AG04449 (cell line): ENCODE measurements around a stretch of chr1.

- RRBS, result no CpG with 5 or more reads among the region's 12 CpGs
These were observed 28.2 kb downstream of the BATF3 start for GRCh38 chr1:212671287-212672021.

GRCh38 chr1:212791184-212791630 is 370 bp downstream of the NSL1 start:
- RRBS, result no CpG with 5 or more reads among the region's 17 CpGs

GRCh38 chr1:212860608-212861398 is 2.7 kb downstream of the FLVCR1 start:
- RRBS, result no CpG with 5 or more reads among the region's 4 CpGs

DNA sequence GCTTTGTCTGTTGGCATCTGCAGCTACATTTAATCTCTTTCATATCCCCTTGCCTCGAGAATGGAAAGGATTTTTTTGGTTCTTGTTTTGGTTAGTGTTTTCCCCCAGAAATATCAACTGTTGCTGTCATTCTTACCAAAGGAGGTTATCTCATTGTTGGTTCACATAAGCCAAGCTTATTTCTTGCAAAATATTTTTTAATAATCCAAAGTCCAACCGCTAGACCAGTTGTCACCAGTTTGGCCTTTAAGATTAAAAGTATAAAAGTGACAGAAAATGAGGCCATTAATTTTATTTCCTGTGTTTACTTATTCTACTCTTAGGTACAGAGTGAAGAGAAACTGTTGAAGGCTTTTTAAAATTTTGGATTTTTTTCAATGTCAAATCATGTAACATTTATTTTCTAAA is 66.4 kb upstream of the PROX1 start:
- RRBS, result no CpG with 5 or more reads among the region's 2 CpGs

- RRBS, result no CpG with 5 or more reads among the region's 59 CpGs
These were observed 2.6 kb upstream of the PROX1 start for GRCh38 chr1:213984912-213985930.

GRCh38 chr1:213988586-213989367 is 1.0 kb downstream of the PROX1 start:
- RRBS, result 3% methylated on average over 25 of the region's 41 CpGs

GRCh38 chr1:214123088-214123501 is 135.3 kb downstream of the PROX1 start:
- RRBS, result no CpG with 5 or more reads among the region's 6 CpGs

- RRBS, result no CpG with 5 or more reads among the region's 2 CpGs
These were observed 3.2 kb downstream of the KCTD3 start for GRCh38 chr1:215570207-215570754.

DNA sequence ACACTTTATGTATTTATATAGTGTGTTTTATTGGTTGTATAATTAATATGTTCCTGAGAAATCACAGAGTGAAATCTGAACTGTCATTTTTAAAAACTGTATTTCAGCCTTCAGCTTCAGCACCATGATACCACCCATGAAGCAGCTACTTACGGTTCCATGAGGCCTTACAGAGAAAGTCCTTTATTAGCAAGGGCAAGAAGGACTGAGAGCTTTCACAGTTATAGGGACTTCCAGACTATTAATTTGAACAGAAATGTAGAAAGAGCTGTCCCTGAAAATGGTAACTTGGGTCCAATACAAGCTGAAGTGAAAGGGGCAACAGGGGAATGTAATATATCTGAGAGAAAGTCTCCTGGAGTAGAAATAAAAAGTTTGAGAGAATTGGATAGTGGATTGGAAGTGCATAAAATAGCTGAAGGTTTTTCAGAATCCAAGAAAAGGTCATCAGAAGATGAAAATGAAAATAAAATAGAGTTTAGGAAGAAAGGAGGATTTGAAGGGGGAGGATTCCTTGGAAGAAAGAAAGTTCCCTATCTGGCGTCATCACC is 52.9 kb downstream of the KCTD3 start:
- RRBS, result no CpG with 5 or more reads among the region's 2 CpGs

DNA sequence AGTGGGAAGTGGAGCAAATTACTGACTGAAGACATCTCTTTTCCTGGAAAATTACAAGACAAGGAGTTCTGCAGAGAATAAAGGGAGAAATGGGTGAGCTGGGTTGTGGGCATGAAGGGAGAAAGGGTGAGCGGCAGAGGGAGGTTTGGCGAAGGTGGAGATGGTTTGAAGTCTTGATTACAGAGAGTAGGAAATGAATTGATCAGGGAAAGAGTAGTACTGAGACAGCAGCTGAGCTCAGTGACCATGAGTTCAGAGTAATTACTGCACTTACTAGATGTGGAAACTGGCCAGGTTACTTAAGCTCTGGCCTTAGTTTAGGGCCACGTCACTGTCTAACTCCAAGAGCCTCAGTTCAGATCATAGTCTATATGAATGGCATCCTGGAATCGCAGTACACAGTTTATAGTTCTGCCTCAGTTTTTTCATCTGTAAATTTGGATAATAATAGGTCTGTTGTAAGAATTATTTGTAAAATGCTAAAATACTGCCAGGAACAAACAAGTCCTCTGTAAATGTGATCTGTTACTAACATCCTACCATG is 78.0 kb downstream of the KCTD3 start:
- RRBS, result no CpG with 5 or more reads among the region's 4 CpGs

DNA sequence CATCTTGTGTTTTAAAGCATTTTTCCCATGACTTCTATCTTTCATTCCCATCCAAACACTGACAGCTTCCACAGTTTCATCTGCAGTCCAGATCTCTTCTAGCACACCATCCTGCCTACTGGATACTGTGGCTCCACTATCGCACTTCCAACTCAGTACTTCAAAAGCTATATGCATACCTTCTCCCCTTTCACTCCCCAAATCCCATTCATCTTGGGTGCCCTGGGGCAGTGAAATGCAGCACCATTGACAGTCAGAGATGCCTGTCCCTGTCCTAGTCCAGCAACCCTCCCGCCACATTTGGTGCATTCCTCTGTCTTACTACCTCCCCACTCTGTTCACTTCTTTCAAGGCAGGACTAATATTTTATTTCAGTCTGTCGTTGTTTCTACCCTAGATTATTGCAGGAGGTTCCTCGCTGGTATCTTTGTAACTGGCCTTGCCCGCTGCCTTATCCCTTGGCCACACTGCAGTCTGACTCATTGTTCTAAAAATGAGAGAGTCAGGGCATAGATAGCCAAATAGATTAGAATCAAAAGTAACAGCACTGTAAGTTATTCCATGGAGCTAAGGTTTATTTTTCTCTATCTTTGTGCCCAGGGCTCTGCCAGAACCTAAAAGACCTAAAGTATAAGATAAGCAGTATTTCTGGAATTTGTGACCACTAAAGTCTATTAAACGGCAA is 96.7 kb downstream of the ESRRG start:
- RRBS, result no CpG with 5 or more reads among the region's 6 CpGs

- RRBS, result no CpG with 5 or more reads among the region's 6 CpGs
These were observed 13.2 kb downstream of the ESRRG start for GRCh38 chr1:216709897-216710574.

GRCh38 chr1:217139598-217140015 is 416.4 kb upstream of the ESRRG start:
- RRBS, result 8% methylated on average over 10 of the region's 33 CpGs

DNA sequence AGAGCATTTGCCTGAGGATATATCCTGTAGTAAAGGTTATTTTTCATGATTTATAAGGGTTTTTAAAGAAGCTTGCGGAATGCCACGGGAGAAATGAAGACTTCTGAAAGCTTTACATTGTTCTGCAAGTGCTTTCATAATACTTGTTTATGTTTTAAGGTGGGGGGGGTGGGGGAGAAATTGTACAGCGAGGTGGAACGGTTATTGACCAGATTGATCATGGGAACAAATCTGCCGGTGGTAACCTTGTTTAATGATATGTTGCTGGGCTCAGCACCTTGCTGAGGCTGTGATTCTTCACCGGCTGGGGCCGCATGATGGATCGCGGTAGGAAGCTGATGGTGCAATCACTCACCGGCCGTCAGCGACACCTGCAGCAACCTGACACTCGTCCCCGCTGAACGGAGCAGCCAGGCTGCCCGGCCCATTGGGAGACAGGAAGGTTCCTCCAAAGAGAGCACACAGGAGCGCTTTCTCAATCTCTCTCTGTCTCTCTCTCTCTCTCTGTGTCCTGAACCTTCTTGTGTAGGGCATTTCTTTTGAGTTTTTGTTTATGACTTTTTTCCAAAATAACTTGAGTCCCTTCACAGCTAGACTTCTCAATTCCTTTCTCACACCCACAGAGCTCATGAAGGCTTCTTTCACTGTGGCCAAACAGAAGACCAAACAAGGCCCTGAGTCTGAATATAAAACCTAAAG is 128.5 kb upstream of the RRP15 start:
- RRBS, result 8% methylated on average over 12 of the region's 17 CpGs

- RRBS, result no CpG with 5 or more reads among the region's 3 CpGs
These were observed 27.5 kb downstream of the RRP15 start for GRCh38 chr1:218312467-218313093.

GRCh38 chr1:218349918-218350467 is 4.9 kb downstream of the TGFB2 start:
- RRBS, result no CpG with 5 or more reads among the region's 10 CpGs

DNA sequence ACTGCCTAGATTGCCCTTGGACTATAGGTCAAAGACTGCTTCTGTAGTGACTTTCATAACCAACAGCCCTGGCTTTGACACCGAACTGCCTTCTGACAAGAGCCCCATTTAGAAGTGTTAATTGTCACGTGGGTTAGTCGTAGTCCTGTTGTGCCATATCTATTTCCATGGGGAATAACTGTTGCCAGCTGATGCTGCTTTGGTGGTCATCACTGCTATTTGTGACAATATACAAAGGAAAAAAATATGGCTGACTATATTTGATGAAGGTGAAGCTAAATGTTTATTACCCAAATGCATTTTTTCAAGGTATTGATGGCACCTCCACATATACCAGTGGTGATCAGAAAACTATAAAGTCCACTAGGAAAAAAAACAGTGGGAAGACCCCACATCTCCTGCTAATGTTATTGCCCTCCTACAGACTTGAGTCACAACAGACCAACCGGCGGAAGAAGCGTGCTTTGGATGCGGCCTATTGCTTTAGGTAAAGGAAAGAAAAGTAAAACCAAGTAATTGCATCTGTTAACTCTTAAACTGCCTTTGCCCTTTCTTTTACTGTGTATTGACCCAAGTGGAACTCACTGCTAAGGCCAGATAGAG is 90.6 kb downstream of the TGFB2 start:
- RRBS, result no CpG with 5 or more reads among the region's 7 CpGs

- RRBS, result no CpG with 5 or more reads among the region's 9 CpGs
These were observed 114.2 kb downstream of the TGFB2 start for GRCh38 chr1:218459314-218459831.

- RRBS, result no CpG with 5 or more reads among the region's 6 CpGs
These were observed 116.0 kb downstream of the SLC30A10 start for GRCh38 chr1:219812356-219812810.

GRCh38 chr1:219929235-219929641 is 881 bp upstream of the SLC30A10 start:
- RRBS, result no CpG with 5 or more reads among the region's 13 CpGs